Epithelial cell of prostate (primary cell): ENCODE measurements around the genes F13B and CRB1.

- RRBS = no CpG with 5 or more reads among the region's 2 CpGs
Measured at GRCh38 chr1:196673835-196674208, 22.0 kb downstream of the CFH start.

DNA sequence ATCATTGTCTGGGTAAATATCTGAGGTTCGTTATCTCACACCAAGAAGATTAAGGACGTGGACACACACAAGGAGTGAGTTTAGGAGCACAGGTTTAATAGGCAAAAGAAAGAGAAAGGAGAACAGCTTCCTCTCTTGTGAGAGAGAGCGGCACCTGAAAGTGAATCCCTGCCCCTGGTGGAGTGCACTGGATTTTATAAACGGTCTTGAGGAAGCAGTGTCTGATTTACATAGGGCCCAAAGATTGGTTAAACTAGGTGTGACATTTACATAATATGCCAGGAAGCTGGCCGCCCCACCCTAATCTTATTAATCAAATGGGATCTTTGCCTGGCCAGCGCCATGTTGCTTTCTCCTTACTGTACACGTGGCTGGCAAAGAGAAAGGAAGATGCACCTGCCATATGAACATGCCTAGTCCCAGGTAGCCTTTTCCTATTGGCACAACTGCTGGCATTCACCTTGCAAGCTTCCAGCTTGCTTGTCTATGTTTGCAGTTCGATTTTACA lies 38.7 kb downstream of the CFH start:
- RRBS = no CpG with 5 or more reads among the region's 8 CpGs

DNA sequence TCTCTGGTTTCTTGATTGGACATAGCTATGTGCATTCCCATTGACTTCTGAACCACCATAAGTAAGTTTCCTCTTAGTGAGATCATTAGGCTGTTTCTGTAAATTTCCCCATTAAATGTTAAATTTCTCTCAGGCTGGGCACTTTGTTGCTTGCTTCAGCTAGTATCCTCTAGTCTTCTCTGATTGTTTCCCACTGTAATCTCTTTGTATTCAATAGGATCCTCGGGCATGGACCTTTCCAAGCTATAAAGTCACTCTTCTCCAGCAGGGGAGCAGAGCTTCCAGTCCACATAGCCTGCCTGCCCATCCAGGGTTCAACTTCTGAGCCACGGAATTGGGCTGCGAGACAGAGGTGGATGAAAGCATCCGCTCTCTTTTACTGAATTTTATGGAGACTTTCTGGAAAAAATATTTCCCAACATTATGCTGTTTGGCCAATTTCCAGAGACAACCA lies 1.2 kb upstream of the CFHR5 start:
- RRBS = no CpG with 5 or more reads among the region's 4 CpGs

DNA sequence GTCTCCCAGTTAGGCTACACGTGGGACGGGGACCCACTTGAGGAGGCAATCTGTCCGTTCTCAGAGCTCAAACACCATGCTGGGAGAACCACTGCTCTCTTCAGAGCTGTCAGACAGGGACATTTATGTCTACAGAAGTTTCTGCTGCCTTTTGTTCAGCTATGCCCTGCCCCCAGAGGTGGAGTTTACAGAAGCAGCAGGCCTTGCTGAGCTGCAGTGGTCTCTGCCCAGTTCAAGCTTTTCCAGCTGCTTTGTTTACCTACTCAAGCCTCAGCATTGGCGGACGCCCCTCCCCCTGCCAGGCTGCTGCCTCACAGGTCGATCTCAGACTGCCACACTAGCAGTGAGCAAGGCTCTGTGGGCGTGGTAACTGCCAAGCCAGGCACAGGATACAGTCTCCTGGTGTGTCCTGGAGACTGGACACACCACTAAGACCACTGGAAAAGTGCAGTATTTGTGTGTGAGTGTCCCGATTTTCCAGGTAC lies 14.5 kb downstream of the CFHR5 start:
- RRBS = no CpG with 5 or more reads among the region's 8 CpGs

GRCh38 chr1:197067127-197067375 lies at the start of gene F13B:
TSS of gene F13B (minus strand) at chr1:197067260.
- RRBS = no CpG with 5 or more reads among the region's 1 CpG

DNA sequence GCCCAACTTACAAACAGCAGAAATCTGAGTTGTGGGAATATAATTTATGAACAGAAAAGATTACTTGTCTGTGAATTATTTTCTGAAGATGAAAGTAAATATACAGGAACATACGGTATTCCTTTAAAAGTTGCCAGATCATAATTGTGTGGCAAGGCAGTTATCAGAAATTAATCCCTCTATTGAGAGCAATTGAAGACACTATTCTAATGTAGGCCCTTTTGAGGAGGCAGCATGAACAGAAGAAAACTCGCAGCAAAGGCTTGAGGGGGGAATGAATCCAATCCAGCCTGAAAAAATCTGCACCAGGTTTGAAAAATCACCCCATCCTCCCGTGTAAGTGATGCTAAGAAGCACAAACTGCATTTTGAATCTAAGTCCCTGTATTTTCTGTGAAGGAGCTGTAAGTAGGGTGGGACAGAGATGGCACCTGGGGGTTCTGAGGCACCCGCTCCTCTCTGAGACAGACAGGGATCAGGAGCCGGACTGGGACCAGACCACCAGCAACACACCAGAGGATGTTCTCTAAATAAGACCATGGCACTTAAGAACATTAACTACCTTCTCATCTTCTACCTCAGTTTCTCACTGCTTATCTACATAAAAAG lies at the start of gene CRB1:
TSS of gene CRB1 (plus strand) at position 377 of the 608 bp plus-strand sequence.
- RRBS = no CpG with 5 or more reads among the region's 5 CpGs

- RRBS = no CpG with 5 or more reads among the region's 2 CpGs
Measured at GRCh38 chr1:197391407-197391918, 123.4 kb downstream of the CRB1 start.

GRCh38 chr1:197464041-197464450 lies 196.0 kb downstream of the CRB1 start:
- RRBS = no CpG with 5 or more reads among the region's 7 CpGs

DNA sequence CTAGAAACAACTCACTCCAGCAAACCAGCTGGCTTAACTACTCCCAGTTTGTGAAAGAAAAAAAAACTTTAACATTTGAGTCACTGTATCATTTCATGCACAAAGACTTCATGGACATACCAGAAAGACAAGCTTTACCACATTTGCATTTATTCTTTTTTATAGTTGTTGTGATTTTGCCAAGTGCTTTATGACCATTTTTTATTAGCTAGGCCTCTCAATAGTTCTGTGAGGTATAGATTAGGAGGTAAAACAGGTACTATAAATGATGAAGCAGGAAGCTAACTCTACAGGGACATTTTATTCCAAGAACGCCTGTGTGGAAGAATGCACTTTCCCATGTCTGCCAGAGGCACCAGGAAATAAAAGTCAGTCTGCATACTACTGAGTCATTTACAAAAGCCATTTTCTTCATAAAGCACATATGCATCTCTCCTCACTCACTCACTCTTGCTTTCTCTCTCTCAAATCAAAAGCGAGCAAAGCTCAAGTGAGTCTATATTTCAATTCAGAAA lies 8.3 kb upstream of the DENND1B start:
- RRBS = no CpG with 5 or more reads among the region's 2 CpGs

GRCh38 chr1:197955542-197956237 lies 38.5 kb downstream of the LHX9 start:
- RRBS = no CpG with 5 or more reads among the region's 4 CpGs

- RRBS = no CpG with 5 or more reads among the region's 2 CpGs
Measured at GRCh38 chr1:198179948-198180404, 23.2 kb downstream of the NEK7 start.

DNA sequence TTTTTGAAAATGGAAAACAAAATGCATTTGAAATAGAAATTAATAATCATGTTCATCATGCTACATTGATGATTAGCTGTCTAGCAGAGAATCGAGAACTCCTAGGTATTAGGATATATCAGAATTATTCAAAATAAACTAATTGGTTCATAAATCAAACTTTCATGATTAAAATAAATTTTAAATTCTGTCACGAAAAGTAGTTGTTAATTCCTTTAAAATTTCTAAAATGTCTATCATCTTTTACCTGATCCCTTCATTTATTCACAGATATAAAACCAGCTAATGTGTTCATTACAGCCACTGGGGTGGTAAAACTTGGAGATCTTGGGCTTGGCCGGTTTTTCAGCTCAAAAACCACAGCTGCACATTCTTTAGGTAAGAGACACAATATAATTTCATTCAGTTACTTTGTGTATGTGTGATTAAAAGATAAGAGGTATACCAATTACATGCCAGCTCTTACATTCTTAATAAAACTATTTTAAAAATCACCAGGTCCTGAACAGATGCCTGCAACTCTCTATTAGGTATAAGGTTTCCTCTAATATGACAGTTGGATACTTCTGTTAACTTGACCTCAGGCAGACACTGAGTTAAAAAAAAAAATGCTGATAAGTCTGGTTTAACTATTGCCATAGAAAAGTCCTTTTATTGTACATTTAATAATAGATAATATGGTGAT lies 122.0 kb downstream of the NEK7 start:
- RRBS = no CpG with 5 or more reads among the region's 3 CpGs

- RRBS = no CpG with 5 or more reads among the region's 3 CpGs
Measured at GRCh38 chr1:198619796-198620205, 19.0 kb upstream of the PTPRC start.

GRCh38 chr1:198633435-198633951 lies 5.3 kb upstream of the PTPRC start:
- RRBS = no CpG with 5 or more reads among the region's 5 CpGs

DNA sequence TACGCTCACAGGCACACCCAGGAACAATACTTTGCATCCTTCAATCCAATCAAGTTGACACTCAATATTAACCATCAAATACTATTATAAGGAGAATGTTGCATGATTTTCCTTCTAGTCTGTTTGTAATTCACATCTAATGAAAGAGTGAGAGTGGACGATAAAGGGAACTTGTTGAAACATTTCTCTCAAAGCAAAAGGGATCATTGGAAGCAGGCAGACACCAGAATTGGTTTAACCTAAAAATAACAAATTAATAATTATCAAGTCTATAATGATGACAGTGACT lies 55.5 kb downstream of the PTPRC start:
- RRBS = no CpG with 5 or more reads among the region's 2 CpGs

DNA sequence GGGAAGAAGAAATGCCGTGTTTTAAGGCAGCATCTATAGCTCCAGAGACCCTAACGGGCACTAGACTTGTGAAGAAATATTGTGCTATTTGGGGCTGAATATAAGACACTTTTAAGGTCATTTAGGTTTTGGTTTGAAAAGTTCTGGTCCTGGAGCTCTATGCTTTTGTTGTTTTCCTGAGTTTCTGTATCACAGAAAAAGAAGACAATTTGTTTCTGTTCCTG lies 78.5 kb downstream of the PTPRC start:
- RRBS = no CpG with 5 or more reads among the region's 2 CpGs

- RRBS = no CpG with 5 or more reads among the region's 2 CpGs
Measured at GRCh38 chr1:198752009-198752228, 113.1 kb downstream of the PTPRC start.

- RRBS = no CpG with 5 or more reads among the region's 1 CpG
Measured at GRCh38 chr1:198892073-198892572, 253.3 kb downstream of the PTPRC start.

- RRBS = no CpG with 5 or more reads among the region's 5 CpGs
Measured at GRCh38 chr1:198903137-198903798, 264.4 kb downstream of the PTPRC start.